Metastatic Pancreatic Carcinoma in the Ovary (tissue), 1 donor: Measurements from ENCODE around the genes PRSS36 and ZNF267.

DNA sequence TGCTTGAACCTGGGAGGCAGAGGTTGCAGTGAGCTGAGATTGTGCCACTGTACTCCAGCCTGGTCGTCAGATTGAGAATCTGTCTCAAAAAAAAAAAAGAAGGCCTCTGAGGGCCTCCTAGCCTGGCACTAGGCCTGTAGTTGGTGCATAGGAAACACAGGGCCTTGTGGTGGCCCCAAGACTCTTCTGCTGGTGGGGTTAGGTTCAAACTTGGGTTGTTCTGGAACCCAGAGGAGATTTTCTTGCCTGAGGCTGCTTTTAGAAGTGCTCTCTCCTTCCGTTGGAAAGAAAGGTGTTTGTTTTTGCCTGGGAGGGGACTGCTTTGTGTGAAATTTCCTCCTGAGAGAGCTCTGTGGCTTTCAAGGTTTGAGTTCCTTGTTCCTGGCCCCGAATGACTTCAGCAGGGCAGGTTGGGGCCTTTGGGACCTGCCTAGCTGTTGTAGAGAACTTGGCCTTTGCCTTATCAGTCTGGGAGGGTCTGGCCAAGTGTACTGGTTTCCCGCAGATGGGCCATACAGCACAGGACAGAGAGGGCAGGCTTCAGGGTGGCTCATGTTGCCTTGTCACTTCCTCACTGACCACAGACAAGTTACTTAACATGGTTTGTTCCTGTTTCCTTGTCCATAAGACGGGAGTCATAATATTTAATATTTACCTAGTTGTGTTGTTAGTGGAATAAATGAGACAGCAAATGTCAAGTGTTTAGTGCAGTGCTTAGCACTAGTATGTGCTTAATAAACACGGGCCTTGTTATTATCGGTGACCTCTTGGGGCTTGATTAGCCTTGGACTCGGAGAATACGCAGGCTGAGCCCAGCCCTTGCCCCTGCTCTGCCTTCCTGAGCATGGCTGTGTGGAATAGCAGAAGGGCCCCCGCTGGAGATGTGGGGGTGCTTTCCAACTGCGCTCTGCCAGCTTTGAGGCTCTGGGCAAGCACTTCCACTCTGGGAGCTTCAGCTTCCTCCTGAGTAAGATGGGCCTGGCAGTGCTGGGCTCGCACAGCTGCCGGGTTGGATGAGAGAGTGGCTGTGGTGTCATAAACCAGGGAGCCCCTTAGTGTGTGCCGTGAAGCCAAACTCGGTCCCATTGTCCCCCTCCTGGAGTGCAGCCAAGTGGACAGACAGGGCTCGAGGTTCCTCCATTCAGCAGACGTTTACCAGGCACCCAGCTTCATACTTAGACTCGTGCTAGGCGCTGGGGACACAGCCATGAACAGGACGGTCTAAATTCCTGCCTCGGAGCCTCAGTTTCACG is 6.6 kb downstream of the PRSS8 start:
- PRO-cap, result no peak

DNA sequence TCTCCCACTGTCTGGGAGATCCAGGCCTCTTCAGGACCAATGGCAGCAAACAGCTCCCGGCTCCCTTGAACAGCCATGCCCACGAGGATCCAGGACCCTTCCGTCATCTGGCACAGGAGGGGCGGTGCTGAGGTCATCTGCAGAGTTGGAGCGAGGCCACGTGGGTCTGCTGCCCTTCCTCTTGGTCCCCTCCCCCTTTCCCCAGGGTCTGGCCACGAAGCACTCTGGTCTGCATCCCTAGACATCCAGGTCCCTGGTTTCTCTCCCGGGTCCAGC is 3.7 kb upstream of the PRSS8 start:
- PRO-cap, result no peak

- PRO-cap, result no peak
Observed at GRCh38 chr16:31149156-31150271, at the start of gene PRSS36. TSS of gene PRSS36 (minus strand) at chr16:31150066.

DNA sequence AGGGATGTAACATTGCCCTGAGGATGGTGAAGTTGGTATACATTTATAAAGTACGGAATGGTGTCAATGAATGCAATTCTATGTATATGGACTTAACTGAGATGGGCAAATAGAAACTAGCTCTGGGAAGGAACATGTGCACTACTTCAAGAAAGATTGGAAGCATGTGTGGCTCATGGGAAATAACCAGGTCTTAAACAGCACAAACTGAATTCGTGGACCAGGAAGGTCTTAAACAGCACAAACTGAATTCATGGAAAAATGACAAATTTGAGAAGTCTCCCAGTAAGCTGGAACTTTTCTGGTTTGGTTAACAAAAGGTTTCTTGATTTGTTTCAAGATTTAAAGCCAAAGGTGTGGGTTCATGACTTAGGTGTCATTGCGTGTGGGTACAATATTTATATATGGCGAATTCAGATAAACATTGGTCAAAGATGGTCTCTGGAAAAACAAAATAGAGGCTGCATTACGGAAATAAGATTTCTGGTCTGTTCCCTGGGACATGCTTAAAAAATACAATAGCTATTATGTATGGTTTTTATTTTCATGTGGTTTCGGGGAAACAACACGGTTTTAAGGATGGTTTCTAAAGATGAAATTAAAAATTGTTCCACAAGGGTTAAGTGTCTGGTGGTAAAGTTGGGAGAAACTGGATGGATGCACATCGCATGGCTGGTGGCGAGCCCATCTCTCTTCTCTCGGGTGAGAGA is 7.5 kb downstream of the FUS start:
- PRO-cap, result no peak

DNA sequence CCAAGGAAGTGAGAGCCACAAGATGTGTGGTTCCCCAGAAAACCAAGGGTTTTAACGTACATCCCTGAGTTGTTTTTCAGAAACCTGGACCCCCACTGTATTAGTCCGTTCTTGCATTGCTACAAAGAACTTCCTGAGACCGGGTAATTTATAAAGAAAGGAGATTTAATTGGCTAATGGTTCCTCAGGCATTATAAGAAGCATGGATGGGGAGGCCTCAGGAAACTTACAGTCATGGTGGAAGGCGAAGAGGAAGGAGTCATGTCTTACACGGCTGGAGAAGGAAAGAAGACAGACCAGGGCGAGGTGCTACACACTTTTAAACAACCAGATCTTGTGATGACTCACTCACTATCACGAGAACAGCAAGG is 7.8 kb upstream of the ITGAX start:
- PRO-cap, result no peak

DNA sequence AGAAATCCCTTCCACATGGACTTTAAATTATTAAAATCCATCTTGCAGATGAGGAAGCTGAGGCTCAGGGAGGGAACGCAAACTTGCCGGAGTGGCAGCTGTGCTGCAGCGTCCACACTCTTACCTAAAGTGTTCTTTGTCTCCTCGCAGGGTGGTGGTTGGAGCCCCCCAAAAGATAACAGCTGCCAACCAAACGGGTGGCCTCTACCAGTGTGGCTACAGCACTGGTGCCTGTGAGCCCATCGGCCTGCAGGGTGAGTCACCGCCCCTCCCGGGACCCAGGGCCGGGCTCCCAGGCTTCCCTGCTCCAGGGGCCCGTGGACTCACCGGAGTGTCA is 1.5 kb downstream of the ITGAX start:
- PRO-cap, result no peak

DNA sequence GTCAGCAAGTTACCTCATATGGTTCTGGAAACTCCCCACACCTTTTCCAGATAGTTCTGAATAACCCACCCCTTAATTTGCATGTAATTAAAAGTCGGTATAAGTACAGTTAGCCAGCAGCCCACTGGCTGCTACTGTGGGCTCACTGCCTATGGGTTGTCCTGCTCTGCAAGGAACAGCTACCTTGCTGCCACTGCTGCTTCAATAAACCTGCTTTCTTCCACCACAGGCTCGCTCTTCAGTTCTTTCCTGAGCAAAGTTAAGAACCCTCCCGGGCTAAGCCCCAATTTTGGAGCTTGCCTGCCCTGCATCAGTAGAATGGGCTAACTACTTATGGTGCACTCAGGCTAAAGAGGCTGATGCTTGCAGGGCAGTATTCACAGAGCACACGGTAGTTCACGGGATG is 6.3 kb upstream of the ITGAD start:
- PRO-cap, result bidirectional peak, plus-strand start at position 128 of the sequence, minus-strand start outside the sequence

DNA sequence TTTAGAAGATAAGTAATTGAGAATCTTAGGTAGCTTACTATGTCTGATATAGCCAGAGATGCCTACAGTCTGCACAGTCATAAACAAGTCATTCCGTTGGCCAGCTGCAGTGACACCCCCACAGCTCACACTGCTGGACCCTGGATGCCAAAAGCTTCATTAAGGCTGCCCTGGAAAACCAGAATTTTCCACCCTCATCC is 709 bp upstream of the COX6A2 start:
- PRO-cap, result no peak

DNA sequence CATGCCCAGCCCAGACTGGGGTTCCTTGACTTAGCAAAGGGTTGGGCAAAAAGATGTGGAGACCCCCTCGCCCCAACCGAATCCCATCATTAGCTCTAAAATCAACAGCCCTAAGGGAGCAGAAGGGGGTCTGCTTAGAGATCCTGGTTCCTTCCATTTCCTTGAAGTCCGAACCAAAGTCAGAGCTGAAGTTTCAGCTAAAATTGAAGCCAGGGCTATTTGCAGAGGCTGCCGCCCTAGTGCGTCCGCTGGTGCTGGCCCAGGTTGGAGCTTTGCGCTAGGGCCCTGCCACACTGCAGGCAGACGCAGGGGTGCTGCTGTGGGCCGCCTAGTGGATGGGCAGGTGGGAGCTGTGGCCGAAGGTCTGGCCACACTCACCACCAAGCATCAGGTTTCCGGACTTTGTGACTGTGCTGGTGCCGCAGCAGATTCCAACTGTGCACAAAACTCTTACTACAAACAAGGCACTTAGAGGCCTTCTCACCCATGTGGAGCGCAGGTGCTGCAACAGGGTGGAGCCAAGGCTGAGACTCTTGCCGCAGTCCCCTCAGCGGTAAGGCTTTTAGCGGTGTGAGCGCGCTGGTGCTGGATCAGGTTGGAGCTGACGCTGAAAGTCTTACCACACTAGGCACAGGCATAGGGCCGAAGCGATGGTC is 1.4 kb upstream of the ARMC5 start:
- PRO-cap, result unidirectional peak, plus-strand start at position 342 of the sequence; bidirectional peak, plus-strand start at position 558 of the sequence, minus-strand start at position 437 of the sequence

DNA sequence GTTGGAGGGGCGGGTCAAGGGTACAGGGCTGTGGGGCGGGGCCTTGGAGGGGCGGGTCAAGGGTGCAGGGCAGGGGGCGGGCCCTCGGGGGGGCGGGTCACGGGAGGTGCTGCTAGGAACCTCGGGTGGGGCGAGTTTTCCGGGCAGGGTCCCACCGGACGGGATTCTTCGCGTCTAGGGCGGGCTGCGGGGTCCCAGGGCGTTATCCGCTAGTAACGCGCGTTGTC is 5.0 kb downstream of the TGFB1I1 start:
- PRO-cap, result no peak

DNA sequence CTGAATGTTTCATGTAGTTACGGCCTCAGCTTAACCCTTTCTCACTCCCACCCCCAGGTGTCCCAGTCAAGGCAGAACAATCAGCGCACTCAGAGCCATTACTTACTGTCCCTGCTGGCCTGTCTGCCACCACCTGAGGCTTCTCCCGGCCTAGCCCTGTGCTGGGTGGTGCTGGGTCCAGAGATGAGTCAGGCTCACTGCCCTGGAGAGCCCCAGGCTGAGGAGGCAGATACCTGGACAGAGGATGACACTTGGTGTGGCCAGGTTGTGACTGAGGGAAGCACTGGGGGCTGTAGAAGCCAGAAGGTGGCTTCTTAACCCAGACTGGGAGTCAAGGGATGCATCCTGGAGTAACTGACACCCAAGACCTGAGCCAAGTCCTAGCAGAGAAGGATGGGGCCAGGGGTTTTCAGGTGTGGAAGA is 3.9 kb upstream of the SLC5A2 start:
- PRO-cap, result no peak

DNA sequence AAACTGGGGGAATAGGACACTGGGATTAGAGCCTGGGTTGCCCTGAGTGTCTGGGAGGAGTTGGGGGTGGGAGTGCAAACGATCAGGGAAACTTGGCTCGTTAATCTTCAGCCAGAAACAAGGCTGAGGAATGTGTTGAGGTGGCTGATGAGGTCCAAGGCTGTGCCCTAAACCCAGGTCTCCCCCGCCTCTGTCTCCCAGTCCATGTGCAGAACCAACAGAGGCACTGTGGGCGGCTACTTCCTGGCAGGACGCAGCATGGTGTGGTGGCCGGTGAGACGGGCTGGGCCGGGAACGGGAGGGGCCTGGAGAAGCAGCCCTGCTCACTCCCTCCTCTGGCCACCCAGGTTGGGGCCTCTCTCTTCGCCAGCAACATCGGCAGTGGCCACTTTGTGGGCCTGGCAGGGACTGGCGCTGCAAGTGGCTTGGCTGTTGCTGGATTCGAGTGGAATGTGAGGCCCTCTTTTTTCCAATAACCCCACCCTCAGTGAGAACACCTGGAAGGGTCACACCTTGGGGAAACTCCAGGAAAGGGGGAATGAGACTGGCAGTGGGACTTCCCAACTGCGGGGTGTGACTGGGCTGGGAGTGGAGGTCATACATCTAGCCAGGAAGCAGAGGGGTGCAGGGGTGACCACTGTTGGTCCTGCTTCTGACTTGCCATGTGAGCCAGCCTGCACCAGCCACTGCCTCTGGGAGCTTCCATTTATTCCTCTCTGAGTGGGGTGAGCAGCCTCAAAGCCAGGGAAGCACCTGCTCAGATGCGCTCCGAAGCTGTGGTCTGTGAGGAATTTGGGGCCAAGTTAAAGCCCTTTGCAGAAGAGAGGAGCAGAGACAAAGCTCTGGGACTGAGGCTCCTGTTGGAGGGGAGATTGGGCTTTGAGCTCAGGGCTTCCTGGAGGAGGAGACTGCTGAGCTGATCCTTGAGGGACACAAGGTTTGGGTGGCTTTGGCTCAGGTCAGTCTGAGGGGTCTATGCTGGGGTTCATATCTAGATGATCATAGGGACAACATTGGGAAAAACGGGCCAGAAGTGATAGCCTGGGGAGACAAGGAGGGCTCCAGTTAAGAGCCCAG is 1.9 kb downstream of the SLC5A2 start:
- PRO-cap, result no peak

GRCh38 chr16:31489177-31489788 is 6.4 kb downstream of the SLC5A2 start:
- PRO-cap, result no peak

GRCh38 chr16:31491878-31492426 is 9.0 kb downstream of the SLC5A2 start:
- PRO-cap, result no peak

DNA sequence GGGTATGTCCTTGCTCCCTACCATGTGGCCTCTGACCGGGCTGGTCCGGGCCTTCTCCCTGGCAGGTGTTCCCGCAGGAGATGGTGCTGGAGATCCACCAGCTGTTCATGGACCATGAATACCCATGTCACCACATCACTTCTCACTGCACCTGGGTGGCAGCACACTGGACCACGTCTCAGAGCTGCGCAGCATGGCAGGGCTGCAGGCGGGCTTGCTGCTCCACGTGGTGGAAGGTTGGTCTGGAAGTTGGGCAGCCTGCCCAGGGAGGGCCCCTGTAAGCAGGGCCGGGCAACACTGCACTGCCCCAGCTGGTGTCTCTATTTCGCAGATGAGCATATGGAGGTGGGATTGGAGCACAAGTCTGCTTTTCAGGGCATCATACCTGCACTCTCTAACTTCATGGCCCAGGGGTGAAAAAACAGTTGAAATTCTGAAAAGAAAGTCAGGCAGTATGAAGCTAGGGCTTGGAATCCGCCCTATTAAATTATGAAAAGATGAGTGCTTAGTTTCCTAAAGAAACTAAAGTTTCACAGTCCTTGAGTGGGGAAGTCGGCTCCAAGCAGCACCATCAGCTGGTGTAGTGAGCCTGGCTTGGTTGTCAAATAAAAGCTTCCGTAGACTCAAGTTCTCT is 8.8 kb upstream of the KRBOX5 start:
- PRO-cap, result no peak

- PRO-cap, result unidirectional peak, plus-strand start at chr16:31873811
Observed at GRCh38 chr16:31873688-31874627, at the start of gene ZNF267. TSS of gene ZNF267 (plus strand) at chr16:31873807.

DNA sequence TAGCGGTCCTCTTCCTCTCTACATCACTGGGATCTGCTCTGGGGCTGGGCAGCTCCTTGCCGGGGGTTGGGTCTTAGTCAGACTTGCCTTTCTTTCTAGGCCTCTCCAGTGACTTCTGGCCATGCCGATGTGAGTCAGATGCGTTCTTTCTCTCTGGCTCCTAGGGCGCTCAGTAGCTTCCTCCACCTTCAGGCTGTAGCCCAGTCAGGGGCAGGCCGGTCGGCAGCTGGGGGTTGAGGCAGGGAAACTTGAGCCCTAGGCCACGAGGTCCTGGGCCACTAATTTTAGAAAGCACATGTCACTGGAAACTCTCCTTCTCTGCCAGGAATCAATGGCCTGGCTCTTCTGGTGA is 192.3 kb upstream of the TP53TG3 start:
- PRO-cap, result no peak

DNA sequence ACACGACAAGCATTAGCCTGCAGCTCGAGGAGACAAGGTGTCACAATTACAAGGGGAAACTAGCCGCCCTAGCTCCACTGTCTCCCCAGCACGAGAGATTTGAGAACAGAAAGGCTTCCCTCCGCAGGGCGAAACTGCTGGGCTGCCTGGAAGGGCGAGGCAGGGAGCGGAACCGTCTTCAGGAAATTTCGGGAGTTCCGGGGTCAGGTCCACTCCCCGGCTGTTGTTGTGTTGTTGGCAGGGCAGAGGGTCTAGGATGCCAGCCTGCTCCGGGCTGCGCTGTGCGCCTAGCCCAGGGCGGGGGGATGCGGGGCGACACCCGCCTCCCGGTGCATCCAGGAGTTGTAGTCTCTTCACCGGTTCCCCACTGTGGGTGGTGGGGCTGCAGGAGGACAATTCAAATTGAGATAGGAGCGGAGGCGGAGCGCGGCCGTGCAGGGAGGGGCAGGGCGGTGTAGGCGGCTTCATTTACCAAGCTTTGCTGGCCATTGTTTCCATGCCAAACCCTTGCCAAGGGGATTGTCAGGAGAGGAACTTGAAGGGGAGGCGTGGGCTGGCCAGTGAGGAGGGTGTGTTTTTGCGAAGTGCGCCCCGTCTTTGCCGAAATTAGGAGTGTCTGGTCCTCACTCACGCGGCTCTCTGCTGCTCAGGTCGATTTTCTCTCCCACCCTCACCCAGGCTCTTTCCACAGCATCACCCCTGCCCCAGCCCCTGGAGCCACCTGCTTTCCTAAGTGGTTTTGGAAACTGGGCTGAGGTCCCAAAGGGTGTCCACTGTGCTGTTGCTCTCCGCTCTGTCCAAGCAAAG is 2047.5 kb downstream of the TP53TG3F start:
- PRO-cap, result unidirectional peak, plus-strand start at position 191 of the sequence; unidirectional peak, plus-strand start at position 231 of the sequence; bidirectional peak, plus-strand start at position 400 of the sequence, minus-strand start at position 369 of the sequence; unidirectional peak, minus-strand start at position 641 of the sequence

DNA sequence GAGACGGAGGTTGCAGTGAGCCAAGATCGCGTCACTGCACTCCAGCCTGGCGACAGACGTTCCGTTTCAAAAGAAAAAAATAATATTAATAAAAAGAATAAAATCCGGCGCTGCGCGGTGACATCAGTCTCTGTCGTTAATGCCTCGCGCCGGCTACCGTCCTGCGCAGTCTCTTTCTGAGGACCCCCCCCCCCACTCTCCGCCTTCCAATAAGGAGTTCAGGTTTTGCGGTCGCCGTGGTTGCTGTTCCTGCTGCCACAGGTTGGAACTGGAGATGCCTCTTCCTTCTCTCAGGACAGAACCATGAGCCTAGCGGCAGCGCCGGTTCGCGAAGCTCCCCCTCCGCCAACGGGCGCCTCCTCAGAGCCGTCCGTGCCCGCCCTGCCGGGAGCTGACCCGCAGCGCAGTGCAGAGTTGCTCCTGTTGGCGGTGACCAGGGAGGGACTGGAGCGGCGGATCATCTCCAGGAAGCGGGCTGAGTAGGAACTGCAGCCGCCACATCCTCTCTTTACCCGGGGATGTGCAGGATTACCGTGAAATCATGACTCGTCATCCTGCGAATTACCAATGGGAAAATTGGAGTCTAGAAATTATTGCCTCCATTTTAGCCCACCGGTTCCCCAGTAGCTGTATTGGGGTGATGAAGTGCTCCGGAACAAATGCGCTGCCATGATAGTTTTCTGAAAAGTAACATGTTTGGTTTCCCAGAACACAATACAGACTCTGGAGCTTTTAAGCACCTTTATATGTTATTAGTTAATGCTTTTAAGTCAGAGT is 2093.5 kb downstream of the TP53TG3F start:
- PRO-cap, result bidirectional peak, plus-strand start at position 221 of the sequence, minus-strand start at position 63 of the sequence; bidirectional peak, plus-strand start at position 511 of the sequence, minus-strand start at position 510 of the sequence

DNA sequence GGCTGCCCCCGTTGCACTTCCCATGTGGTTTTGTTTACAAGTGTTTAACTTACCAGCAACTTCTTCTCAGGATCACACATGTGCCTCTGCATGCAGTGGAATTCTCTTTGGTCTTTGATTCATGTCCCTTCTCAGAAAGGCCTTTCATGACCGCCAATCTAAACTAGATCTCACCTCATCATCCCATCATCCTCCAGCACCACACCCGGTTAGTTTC is 16.6 kb upstream of the SHCBP1 start:
- PRO-cap, result no peak